ENCODE data around the genes PROSER2 and BEND7.

DNA sequence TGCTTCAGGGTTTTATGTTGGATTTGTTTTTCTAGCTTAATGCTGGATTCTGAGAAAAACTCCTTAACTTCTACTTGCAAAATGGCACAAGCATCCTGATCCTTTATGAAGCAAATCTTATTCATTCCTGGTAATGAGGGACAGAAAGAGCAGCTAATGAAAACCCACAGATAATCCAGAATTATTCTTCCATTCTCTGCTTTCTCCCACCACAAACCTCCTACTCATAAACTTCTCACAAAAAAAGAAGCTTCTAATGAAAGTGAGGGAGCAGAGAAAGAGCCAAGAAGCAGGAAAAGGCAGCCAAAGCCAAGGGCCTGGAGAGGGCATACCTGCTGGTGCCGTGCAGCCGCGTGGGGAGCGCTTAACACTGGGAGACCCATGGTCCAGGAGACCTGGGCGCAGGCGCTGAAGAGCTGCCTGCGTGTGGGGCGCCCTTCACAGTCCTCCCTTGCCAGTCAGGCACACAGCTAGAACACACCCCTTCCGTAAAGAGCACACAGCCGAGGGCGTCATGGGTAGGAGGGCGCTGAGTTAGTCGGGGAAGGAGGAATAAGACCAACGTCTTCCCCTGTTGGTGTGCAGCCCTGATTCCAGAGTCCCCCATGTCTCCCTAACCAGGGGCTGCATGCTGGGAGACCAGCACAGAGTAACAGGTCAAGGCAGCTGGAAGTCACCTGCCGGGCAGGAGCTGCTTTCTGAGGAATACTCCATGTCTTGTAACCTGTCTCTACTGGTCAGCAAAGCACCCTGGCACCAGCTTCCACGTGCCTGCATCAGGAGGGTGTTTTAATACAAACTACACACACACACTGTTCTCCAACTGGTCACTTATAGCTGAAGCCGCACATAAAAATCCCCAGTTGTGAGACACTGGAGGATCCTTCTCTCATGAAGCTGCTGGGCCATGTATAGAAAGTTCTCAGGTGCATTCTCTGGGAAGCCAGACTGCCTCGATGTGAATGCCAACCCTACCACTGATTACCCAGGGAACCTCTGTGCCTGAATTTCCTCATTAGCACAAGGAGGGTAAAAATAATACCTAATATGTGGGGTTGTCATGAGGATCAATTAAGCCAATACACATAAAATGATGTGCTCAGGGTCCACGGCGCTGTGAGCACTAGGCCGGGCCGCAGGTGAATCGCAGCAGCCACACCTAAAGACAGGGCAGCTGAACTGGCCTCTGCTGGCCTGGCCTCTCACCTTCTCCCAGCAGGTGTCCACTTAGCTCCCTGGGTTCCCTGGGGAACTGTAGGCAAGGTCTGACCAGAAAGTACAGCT, 273.8 kb downstream of the USP6NL start:
- PRO-cap, result no peak
- RAMPAGE, long total RNA, result no peak

- PRO-cap, result no peak
- RAMPAGE, long total RNA, result no peak
Measured at GRCh38 chr10:11532060-11532709, 79.3 kb downstream of the USP6NL start.

DNA sequence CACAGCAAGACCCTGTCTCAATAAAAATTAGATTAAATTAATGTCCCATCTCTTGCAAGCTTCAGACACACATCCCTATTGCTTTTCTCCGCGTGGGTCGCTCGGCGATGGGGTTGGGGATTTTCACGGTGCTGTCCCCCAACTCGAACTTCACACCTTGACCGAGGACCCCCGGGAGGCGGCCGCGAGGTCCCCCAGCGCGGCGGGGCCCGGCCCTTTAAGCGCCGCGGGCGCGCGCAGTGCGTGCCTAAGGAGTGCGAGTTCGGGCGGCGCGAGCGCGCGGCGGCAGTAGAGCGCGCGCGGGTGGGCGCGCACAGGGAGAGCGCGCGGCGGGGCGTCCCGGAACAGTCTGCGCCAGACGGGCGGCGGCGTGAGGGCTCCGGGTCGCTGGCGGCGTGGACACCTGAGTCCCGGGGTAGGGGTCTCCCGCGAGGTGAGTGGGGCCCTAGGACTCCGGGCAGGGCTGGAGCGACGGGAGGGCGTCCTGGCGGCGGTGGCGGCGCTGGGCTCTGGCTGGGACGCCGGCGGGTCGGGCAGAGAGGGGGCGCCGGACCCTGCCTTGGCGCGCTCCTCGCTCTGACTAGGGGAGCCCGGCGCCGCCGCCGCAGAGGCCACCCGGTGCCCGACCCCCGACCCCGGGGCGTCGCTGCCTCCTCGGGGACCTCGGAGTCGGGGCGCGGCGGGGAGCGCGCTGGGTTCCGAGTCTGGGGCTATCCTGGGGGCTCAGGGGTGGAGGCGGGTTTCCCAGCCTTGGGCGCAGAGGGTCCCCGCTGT, at the start of gene PROSER2:
Gene PROSER2, plus strand, starts transcription at position 319 of the 774 bp plus-strand sequence.
- PRO-cap, result no peak
- RAMPAGE, long total RNA, result no peak

- PRO-cap, result no peak
- RAMPAGE, long total RNA, result no peak
Measured at GRCh38 chr10:12043055-12043835, 636 bp upstream of the UPF2 start.

- PRO-cap, result no peak
- RAMPAGE, long total RNA, result no peak
Measured at GRCh38 chr10:12054063-12054345, 11.4 kb upstream of the UPF2 start.

GRCh38 chr10:12156665-12157245, 27.3 kb downstream of the SEC61A2 start:
- PRO-cap, result no peak
- RAMPAGE, long total RNA, result no peak

DNA sequence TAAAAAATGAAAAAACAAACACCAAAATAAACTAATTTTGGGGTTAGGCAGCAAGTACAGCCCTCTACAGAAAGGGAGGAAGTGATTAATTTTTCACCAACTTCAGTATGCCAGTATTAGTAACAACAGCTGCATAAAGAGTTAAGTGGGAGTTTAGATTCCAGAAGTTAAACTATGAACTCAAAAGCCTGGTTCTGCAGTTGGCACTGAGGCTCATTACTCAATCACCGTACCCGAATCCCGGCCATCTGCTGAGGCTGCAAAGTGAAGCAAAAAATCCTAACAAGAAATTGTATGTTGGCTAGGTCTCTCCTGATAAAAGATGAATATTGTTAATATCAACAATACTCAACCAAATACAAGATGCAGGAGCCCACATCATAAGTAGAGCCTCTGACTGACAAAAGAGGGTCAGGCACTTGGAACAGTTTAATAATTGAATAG, 4.0 kb downstream of the NUDT5 start:
- PRO-cap, result no peak
- RAMPAGE, long total RNA, result no peak

- PRO-cap, result no peak
- RAMPAGE, long total RNA, result no peak
Measured at GRCh38 chr10:12448632-12449443, 99.5 kb downstream of the CAMK1D start.

- PRO-cap, result no peak
- RAMPAGE, long total RNA, result no peak
Measured at GRCh38 chr10:12501488-12502217, 152.3 kb downstream of the CAMK1D start.

DNA sequence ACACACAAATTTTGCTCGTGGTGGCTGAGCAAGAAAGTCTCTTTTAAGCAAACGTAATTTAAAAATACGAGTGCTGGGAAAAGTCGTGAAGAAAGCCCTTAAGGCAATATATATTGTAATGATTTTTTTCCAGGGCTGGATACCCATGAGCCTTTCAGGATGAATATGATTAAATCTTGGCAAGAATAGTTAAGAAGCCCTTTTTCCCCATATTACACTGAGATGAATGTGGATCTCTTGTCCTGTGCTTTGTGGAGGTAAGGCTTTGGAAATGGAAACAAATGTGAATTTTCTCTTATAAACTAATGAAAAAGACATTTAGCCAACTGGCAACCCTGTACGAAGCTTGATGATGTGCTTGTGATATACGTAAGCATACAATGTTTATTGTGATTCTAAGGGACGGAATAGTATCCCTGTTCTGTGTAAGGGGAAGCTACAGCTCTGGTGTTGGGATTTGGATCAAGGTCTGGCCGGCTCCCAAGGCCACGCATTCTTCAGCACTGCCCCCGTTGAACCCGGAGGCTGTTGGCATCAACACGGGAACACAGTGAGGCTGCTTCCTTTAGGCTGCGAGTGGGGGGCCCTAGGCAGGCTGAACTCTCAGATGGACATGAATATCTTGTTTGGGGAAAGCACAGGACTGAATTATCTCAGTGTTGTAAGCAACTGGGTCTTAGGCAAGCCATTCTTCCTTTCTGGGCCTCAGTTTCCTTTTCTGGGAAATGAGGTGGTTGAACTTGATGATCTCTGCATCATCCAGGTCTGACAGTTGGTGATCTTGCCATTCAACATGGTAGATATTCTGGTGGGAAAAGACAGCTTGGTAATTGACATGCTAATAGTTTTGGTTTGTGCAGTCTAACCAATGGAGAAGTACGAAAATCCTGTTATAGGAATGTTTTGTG, 180.6 kb downstream of the CAMK1D start:
- PRO-cap, result no peak
- RAMPAGE, long total RNA, result no peak

DNA sequence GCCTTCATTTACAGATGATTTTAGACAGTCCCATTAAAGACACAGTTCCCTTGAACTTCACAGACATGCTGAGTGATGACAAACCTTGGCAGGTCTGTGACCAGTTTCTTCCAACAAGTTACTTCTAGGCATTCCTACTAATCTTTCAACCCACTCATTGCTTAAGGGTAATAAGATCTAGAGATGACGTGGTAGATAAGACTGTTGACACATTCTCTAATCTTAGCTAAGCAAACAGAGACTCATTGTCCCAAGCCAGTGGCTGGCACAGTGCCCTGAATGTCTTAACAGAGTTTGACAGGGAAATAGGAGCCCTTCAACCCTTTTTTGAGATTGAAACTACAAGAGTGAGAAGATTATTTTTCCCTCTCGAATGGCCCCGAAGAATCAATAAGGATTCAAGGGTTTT, 281.1 kb downstream of the CCDC3 start:
- PRO-cap, result no peak
- RAMPAGE, long total RNA, result no peak

DNA sequence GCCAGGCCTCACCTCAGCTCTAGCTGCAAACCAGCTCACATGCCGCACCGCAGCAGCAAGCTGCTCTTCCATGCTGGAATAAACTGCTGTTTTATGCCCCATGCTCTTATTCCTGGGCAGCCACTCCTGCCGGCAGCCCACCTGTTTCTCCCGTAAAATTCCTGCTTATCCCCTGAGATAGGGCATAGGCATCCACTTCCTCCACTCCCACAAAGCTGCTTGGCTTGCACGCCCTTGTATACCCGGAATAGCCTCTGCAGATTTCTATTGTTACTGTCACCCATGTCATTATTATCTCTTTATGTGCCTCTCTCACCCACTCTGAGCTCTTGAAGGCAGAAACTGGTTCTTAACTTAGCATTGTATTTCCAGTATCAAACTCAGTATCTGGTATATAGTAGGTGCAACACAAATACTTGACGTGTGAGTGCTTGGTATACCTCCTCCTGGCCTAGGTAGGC, 193.5 kb downstream of the CCDC3 start:
- PRO-cap, result no peak
- RAMPAGE, long total RNA, result no peak

GRCh38 chr10:13335991-13336594, 12.0 kb downstream of the SEPHS1 start:
- PRO-cap, result no peak
- RAMPAGE, long total RNA, result no peak

DNA sequence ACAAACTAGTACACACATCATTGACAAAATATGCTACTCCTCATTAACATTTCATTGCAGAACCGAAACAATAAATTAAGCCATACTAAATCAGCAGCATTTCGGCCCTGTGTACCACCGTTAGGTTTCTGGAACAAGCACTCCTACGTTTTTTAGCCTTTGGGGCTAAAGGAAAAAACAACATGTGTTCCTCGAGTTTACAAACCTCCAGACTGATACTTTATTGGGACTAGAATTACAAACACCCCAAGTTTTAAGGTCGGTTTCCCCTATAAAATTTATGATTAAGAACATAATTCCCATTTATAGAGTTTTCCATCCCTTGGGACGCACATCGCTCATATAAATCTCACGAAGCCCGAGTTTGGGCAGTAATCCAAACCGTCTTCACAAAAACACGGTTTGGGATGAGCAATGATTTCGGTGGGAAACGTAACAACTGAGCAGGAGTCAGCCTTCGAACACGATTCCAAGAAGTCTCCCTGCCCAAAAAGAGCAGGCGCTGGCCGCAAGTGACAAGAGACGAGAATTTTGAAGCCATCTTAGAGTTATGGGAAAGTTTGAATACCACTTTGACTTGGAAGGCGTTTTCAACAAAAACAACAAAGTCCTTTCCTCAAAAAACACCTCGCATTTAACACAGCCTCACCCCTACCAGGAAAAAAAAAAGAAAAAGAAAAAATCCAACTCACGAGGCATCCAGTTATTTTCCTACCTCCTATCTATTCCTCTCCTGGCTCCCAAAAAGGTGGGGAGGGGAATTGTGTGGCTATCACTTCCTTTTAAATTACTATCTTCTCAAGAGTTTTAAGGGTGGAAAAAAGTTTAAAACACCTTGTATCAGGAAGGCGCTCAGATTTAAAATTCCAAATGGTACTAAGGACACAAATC, 1.8 kb downstream of the SEPHS1 start:
- PRO-cap, result no peak
- RAMPAGE, long total RNA, result no peak

DNA sequence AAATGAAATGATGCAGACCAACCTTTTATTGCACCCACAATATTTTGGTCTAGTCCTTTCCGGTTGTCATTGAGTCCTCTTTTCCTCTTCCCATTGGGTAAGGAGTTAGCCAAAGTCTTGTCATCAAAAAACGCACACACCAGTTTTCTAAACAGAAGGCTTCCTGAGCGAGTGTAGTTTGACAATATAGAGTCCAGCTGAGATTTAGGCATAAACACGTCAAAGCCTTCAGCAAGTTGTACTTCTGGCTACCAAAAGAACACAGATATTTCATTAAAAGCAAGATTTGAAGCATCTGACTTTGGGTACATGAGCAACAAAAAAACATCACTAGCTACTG, 48.0 kb downstream of the BEND7 start:
- PRO-cap, result no peak
- RAMPAGE, long total RNA, result no peak

GRCh38 chr10:13528391-13529430, at the start of gene BEND7:
TSS of gene BEND7 (minus strand) at chr10:13529014.
- PRO-cap, result no peak
- RAMPAGE, long total RNA, result no peak

GRCh38 chr10:13625672-13626404, 39.1 kb downstream of the PRPF18 start:
- PRO-cap, result no peak
- RAMPAGE, long total RNA, result no peak

- PRO-cap, result no peak
- RAMPAGE, long total RNA, result no peak
Measured at GRCh38 chr10:13707023-13708148, 120.6 kb downstream of the PRPF18 start.

GRCh38 chr10:13712727-13713519, 126.2 kb downstream of the PRPF18 start:
- PRO-cap, result no peak
- RAMPAGE, long total RNA, result no peak

DNA sequence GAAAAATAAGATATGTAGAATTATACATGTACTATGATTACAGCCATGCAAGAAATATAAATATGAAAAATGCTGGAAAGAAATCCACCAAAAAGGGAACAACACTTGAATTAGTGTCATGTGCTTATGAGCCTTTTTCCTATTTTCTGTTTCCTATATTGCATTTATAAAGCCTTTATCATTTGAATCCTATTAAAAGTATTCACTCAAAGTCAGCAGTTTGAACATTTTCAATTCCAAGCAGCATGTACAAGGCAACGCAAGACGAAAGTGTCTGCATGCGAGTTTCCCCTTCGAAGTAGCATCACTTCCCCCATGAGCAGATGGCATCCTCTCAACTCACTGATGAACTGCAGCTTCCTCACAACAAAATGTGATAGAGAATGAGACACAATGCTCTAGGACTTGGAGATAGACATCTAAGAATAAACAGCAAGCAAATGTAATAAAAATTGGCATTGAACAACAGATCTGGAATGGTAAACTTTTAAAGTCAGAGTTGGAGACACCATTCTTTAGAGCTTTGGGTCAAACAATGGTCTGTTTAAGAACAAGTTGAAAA, 270.7 kb downstream of the PRPF18 start:
- PRO-cap, result no peak
- RAMPAGE, long total RNA, result no peak

Data from spinal cord (tissue), 3 donors.